Mesenchymal stem cell of adipose (primary cell): ENCODE results near the genes ZNF629 and PRSS36.

- CAGE, long polyA plus RNA, result no peak
Observed at GRCh38 chr16:30395849-30396478, 744 bp downstream of the ZNF48 start.

DNA sequence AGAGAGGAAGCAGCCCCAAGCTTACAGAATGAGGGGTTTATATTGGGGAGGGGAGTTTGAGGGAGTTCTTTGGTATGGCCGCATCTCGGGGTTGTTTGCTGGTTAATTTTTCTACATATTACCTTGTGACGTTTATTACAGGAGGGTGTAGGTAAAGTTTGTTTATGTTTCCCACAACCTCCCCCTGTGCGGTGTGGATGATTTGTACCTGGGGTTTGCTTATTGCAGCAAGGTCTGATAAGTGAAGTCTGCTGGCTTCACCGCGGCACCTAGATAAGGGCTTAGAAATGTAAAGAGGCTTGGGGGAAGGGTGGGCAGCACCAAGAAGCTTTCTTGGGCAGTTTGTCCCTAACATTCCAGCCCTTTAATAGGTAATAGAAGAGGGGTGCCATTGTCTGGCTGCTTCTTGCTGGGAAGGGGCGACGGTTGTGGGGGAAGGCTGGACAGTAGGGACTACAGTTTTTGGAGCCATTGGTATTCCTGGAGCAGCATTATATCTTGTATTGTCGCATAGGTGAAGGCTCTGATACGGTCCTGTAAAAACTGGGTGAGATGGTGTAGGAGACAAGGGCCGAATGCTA lies 7.3 kb upstream of the ZNF747 start:
- CAGE, long polyA plus RNA, result no peak

DNA sequence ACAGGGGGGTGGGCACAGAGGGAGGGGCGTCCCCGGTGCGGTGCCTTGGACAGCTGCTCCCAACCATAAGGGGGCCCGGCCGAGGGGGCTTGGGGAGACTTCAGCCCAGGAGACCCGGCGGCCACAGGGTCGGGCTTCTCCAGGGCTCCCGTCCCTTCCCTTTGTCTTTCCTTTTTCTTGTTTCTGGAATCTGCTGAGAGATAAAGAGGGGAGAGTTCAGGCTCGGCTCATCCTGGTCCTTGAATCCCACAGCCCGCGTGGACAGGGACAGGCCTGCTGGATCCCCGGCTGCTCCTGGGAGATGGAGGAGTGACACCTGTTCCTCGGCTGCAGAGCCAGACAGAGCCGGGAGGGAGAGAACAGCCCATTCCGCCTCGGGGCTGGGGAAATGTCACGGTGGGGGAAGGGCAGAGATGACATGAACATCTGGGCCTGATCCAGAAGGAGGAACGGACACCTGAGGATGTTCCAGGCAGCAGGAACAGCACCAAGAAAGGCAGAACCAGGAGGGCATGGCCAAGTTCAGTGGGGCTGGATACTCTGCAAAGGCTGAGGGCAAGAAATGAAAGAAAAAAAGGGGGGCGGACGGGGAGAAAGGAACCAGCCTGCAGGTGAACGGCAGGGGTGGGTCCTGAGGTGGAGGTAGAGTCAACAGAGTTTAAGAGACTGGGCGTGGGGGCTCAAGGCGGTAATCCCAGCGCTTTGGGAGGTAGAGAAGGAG lies 2.1 kb downstream of the ZNF764 start:
- CAGE, long polyA plus RNA, result no peak

DNA sequence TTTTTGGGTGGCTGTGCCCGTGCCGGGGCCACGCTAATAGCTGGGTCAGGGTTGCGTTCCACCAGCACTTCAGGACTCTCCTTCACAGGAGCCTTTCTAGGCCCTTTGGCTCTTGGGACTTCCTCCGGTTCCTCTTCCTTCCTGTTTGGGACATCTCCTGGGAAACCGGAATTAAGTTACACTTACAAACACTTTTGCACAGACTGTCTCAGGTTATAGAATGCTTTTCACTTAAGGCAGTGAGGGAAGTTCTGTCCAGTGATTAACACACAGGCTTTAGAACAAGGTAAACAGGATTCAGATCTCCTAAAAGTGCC lies 1.3 kb downstream of the ZNF688 start:
- CAGE, long polyA plus RNA, result no peak

DNA sequence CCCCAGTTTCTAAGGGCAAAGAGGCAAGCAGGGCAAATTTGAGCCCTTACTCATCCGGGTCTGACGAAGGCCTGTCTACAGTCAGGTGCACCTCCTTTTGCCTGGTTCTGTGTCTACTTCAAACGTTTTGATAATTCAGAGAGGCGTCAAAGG lies 2.2 kb downstream of the FBRS start:
- CAGE, long polyA plus RNA, result no peak

- CAGE, long polyA plus RNA, result no peak
Observed at GRCh38 chr16:30661098-30661573, 2.9 kb downstream of the FBRS start.

- CAGE, long polyA plus RNA, result no peak
Observed at GRCh38 chr16:30775271-30776349, 11.4 kb downstream of the ZNF629 start.

- CAGE, long polyA plus RNA, result no peak
Observed at GRCh38 chr16:30778114-30778645, 8.8 kb downstream of the ZNF629 start.

- CAGE, long polyA plus RNA, result no peak
Observed at GRCh38 chr16:30787086-30787837, at the start of gene ZNF629. Gene ZNF629, minus strand, starts transcription at chr16:30787205.

DNA sequence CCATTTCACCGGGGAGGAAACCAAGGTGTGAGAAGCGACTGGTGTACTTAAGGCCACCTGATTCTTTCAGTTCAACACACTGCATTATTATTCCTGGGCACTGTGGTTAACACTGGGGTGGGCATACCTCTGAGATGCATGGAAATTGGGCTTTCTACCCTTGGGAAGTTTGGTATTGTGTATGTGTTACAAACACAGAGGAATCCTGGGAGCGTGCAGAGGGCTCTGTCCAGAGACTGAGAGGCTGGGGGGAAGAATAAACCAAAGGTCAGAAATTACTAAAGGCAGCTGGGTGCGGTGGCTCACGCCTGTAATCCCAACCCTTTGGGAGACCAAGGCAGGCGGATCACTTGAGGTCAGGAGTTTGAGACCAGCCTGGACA lies 939 bp upstream of the ZNF629 start:
- CAGE, long polyA plus RNA, result no peak

GRCh38 chr16:30956720-30957412 lies 688 bp upstream of the SETD1A start:
- CAGE, long polyA plus RNA, result no peak

GRCh38 chr16:31133849-31134574 lies 1.5 kb downstream of the PRSS8 start:
- CAGE, long polyA plus RNA, result no peak

DNA sequence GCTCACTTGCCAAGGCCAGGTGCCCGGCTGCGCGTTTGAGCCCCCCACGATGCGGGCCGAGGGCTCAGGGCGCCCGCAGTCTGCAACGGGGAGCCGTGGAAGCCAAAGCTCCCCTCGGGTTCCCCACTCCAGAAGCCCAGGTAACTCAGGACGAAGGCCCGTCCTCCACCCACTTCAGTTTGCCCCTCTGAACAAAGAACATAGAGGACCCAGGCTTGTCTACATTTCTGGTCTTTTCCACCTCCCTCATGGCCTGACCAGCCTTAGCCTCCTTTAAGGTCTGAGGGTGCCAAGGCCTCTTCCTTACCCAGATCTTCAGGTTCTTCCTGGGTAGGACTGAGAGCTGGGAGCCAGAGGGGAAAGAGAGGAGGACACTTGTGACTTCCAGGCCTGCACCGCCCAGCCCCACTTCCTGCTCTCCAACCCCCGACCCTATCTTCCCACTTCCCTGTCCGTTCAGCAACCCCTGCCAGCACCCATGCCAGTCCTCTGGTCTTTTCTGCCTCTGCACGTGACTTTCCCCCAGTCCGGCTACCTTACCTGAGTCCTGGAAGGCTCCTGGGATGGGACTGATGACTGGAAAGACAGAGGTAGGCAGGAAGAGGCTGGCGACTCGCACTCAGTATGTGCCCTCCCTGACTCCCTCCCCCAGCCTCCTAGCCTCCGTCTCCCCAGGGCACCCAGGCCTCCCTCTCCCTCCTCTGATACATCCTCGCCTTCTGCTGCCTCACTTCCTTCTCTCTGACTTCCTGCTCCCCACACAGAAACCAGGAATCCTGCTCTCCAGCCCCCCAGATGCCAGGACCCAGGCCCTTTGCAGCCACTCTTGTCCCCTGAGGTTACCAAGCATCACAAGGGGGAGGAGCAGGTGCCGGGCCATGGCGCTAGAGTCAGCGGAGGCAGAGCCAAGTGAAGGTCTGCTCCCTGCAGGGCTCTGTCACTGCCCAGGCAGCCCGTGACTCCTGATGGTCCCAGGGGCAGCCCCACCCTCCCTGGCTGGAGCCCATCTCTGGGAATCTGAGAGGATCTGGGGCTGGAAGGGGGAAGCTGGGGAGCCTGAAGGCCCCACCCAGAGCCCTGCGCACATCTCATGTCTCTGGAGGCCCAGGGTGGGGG lies at the start of gene PRSS36:
TSS of gene PRSS36 (minus strand) at position 911 of the 1,116 bp plus-strand sequence.
- CAGE, long polyA plus RNA, result no peak

DNA sequence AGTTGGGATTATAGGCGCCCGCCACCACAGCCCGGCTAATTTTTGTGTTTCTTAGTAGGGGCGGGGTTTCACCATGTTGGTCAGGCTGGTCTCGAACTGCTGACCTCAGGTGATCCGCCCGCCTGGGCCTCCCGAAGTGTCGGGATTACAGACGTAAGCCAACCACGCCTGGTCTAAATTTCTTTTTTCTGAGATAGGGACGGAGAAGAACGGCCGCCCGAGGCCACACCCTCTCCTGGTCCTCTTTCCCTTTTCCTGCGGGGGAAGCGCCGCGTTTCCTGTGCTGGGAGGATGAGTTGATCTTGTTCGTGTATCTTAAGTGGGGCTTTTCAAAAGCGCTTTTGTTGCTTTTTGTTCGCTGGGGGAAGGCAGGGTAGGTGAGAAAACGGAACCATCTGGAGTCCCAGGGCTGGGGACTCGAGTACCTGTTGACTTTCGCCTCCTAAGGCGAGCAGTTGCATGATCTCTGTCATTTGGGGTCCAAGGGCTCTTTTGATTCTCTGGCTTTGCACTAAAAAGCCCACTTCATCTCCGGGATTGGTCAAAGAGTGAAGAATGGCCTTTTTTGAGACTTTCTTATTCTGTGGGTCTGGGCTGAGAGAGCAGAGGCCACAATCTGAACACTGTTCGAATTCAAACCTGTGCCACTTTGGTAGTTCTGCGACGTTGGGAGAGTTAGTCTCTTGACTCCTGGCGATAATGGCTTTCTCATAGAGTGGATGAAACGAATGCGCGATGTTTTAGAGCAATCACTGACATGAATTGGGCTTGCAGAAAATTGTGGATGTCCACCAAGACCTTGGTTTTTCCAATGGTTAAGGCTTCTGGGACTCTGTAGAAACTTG lies 1.3 kb downstream of the FUS start:
- CAGE, long polyA plus RNA, result no peak

DNA sequence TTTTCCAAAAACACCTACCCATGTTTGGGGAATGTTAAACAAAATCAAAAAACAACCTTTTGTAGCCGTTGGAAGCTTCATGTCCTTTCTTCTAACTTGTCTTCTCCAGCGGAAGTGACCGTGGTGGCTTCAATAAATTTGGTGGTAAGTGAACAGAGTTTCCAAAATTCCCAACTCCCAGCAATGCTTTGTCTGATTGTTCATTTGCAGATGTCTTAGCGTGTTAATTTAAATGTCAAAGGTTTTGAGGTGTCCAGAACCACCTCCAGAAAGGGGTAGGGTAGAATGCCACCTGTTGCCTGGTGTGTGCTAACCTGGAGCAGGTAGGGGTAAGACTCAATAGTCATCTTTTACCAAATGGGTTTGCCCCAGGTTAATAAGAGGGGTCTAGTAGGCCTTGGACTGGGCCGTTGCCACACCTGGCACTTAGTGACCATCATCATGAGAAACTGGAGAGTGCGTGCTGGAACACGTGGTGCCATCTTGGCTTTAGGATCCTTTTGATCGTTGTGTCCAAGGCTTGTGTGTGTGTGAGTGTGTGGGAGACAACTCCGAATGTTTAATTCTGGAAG lies 6.8 kb downstream of the FUS start:
- CAGE, long polyA plus RNA, result no peak

DNA sequence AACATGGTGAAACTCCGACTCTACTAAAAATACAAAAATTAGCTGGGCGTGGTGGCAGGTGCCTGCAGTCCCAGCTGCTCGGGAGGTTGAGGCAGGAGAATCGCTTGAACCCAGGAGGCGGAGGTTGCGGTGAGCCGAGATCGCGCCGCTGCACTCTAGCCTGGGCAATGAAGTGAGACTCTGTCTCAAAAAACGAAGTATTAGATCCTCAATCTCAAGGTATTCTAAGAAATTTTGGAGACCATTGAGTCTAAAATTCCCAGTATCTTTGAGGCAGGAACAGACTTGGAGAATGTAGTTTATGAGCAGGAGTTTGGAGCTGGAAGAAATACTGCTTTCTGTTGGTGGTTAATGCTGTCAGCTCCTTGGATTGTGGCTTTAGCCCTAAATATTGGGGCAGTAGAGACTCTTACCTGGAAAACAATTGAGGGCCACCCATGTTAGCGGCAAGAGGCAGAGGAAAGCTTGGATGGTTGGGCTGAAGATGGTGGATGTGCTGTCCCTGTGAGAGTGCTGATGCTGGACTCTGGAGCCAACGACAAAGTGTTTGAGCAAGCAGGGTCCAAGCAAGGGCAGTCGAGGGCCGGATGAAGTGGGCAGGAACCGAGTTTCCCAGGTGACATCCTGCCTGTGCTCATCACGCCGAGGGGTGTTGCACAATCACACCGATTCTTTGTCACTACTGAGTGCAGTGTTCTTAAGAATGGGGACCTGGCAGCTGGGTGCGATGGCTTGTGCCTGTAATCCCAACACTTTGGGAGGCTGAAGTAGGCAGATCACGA lies 6.4 kb downstream of the PYCARD start:
- CAGE, long polyA plus RNA, result no peak

DNA sequence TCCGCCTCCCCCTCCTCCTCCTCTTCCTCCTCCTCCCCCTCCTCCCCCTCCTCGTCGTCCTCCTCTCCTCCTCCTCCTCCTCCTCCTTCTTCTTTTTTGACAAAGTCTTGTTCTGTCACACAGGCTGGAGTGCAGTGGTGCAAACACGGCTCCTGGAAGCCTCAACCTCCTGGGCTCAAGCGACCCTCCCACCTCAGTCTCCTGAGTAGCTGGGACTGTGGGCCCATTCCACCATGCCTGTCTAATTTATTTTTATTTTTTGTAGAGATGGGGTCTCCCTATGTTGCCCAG lies 40.0 kb downstream of the ITGAM start:
- CAGE, long polyA plus RNA, result no peak

DNA sequence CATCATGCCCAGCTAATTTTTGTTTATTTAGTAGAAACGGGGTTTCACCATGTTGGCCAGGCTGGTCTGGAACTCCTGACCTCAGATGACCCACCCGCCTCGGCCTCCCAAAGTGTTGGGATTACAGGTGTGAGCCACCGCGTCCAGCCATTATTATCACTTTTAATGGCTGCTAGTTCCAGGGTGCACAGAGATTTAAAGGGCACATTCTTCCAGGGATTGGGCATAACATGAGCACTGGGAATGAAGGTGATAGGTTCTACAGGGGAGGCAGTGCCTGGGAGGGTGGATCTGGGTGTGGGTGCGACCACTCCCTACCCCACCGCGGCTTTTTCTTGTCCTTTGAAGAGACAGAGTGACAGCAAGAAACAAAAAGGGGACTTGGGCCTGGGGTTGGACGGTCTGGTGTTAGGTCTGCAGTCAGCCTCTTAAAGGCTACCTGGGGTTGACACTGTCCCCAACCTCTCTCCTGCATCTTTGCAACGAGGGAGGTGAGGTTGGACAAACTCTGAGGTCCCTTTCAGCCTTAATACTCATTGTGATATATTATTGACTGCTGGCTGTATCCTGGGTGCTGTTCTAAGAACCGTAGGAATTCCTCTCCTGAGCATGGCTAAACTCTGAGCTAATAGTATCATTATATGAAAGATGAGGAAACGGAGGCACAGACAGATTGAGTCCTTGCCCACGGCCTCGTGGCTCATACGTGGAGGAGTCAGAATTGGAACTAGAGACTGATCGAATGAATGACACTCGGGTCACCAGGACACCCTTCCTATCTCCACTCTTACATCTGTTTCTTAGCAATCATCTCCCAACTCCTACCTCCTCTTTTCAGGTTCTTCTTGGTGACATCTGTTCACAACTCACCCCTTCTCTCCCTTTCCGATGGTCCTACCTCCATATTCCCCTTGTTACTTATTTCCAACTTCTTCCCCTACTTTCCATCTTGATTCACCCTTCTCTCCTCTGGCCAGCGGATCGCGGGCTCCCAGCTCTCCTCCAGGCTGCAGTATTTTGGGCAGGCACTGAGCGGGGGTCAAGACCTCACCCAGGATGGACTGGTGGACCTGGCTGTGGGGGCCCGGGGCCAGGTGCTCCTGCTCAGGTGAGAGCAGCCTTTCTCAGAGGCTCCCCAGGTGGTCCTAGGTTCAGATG lies 15.5 kb downstream of the ITGAX start:
- CAGE, long polyA plus RNA, result no peak

- CAGE, long polyA plus RNA, result no peak
Observed at GRCh38 chr16:31425145-31425515, 3.0 kb downstream of the COX6A2 start.

DNA sequence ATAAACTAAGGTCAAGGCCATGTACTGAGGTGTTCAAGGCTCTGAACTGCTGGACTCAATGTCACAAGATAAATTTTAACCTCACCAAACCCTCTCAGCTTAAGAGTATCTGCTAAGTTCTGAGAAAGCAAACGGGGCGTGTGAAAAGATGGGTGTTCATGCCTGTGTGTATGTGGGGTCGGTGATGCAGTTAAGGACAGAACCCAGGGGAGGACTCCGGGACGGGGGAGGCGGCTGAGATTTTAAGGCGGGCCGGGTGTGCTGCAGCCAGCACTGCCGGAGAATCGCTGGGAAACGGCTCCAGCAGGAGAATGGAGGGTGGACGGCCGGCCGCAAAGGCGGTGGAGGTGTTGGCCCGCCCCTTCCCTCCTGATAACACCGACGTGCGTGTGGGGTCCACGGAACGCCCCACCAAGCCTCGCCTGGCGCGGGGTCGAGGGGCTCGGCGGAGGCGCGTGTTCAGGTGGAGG lies 754 bp downstream of the ZNF843 start:
- CAGE, long polyA plus RNA, result no peak